Neural cell (in vitro differentiated cells): ENCODE results near the gene PTBP3.

- RAMPAGE, long total RNA, result no peak
Observed at GRCh38 chr9:111036866-111037165, 1.5 kb downstream of the LPAR1 start.

DNA sequence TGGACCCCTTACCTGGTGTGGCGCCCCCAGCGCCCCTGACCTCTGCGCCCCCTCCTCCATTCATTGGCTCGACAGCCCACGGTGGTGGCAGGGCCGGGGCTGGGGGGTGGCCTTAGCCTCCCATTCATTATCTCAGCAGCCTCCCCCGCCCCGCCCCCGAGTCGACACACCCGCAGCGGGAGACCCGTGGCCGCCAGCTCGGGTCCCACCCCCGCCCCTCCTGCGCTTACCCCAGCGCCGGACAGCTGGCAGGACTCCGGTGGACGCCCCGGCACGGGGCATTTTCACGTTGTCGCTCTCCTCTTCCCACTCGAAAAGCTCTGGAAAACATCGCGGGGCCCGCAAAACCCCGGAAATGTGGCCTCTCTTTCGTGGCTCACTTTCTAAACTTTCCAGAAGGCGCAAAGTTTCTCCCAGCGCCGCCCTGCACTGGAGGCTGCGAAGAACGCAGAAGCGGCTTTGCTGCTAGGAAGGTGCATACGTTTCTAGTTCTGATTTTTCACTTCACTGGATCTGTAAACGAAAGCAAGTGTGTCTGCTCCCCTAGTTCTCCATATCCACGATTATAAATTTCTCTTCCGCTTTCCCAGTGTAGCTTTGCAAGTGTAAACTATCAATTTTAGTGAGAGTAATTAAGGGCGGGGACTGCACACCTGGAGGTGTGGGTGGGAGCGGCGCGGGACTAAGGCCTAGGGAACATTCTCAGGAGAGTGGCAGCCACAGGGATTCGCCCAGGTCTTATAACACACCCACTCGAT, 549 bp upstream of the LPAR1 start:
- RAMPAGE, long total RNA, result no peak

DNA sequence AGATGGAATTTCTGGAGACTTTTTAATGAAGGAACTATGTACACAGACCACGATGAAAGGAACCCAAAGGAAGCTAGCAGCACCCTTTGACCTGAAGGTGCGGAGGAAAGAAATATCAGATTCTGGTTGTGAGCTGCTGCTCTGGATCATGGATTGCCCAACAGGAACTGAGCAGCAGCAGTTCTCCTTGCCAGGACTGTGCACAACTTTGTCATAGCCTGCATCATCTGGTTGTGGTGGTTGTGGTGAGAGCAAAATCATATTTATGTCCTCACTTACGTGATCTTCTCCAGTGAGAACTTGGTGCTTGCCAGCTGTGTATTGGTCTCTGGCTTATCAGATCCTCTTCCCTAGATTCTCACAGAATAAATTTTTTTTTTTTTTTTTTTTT, 70.7 kb upstream of the LPAR1 start:
- RAMPAGE, long total RNA, result no peak

DNA sequence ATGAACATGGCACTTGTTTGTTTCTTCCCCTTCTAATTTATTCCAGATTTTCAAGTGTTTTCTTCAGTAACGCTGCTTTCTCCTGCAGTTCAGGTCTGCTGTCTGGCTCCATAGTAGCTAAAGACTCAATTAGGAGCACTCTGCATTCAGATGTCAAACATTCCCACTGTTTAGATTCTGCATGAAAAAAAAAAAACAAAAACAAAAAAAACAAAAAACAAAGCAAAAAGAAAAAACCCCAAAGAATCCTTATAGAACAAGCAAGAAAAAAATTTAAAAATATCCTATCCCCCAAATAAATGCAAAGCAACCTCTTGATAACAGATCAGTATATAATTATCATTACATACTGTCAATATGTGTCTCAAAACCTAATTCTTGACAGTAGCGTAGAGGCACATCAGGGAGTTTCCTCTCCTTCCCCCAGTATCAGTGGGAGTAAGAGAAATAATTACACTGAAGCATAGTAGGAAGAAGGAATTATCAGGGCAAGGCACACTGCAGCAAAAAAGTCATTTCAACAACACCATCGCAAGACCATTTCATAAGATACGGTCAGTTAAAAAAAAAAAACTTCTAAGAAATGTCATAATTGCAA, 32.1 kb upstream of the OR2K2 start:
- RAMPAGE, long total RNA, result no peak

GRCh38 chr9:111393733-111394464, 63.9 kb upstream of the OR2K2 start:
- RAMPAGE, long total RNA, result no peak

- RAMPAGE, long total RNA, result no peak
Observed at GRCh38 chr9:111436866-111437454, 47.2 kb downstream of the ECPAS start.

GRCh38 chr9:111604742-111605500, 5.5 kb upstream of the PTGR1 start:
- RAMPAGE, long total RNA, result no peak

GRCh38 chr9:111630745-111630996, 463 bp upstream of the DNAJC25 start:
- RAMPAGE, long total RNA, result no peak

DNA sequence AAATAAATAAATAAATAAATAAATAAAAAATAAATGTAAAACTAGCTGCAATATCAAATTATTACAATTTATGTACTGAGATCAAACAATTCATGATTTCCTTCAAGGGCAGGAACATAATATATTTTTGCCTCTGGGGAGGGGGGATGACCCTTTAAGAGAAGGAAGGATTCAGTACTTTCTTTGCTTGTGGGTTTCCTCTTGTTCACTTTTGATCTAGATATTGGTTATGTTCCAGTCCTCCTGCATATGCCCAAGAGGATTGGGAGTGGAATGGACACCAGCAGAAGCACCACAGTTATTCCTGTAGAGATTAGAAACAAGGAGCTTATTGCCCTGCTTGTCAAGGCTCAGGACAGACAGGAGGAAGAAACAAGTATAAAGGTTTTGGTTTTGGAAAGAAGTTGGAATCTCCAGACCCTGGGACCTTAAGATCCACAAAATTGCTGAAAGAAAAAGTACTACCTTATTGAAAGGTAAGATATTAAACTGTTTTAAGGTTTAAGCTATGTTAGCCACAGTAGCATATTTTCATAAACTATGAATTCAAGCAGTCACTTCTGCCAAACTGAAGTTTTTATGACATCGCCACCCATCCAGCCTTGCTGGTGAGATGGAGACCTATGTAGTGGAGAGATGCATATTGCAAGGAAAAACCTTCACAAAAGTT, 11.6 kb downstream of the DNAJC25 start:
- RAMPAGE, long total RNA, result no peak

DNA sequence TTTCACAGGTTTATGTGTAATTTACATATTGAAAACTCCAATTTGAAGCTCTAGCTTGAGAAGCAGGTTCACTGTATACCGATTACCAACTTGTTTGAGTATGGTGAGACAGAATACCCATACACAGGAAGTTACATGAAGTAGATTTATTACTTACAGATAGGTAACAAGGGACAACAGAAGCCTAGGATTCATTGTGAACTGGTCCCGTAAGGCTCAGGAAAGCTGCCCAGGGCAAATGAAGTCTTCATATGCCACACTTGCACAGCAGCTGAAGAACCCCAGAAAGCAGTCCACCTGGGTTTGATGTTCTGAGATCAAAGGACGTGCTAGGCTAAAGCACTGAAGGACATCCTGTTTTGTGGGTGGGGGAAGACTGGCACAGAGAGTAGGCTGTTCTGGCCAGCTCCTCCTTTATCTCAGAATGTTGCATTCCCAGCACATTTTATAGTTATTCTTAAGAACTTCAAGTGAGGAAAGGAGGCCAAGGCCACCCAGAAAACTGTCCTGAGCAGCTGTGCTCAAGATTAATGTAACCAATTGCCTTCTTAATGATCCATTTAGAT, 11.0 kb downstream of the SHOC1 start:
- RAMPAGE, long total RNA, result no peak

GRCh38 chr9:111898232-111899124, 1.9 kb downstream of the UGCG start:
- RAMPAGE, long total RNA, result no peak

GRCh38 chr9:111934460-111935109, 38.0 kb downstream of the UGCG start:
- RAMPAGE, long total RNA, result no peak

- RAMPAGE, long total RNA, result no peak
Observed at GRCh38 chr9:111945281-111945654, 48.7 kb downstream of the UGCG start.

GRCh38 chr9:112078209-112078807, 96.8 kb downstream of the SUSD1 start:
- RAMPAGE, long total RNA, result no peak

DNA sequence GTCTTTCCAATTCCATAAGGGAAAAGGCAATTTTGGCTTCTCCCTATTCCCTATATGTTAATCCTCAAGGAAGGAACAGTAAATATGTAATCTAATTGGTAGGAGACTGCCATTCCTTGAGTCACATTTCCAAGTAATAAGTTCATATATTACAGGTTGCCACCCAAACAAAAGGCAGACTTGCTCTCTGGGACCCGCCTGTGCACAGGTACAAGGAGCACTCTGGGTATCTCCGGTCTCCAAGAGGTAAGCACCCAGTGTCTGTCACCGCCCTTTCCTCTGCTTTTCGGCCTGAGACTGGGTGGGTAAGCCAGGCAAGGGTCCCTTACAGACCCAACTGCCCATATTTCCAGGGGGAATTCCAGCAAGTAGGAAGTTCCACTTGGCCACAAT, 82.0 kb downstream of the SUSD1 start:
- RAMPAGE, long total RNA, result no peak

GRCh38 chr9:112174422-112174954, 609 bp downstream of the SUSD1 start:
- RAMPAGE, long total RNA, result no peak

GRCh38 chr9:112333215-112334315, at the start of gene PTBP3:
PTBP3 (minus strand) TSS chr9:112333619.
- RAMPAGE, long total RNA, result start-site peak on the minus strand at chr9:112333583-112333670, 3,512 and 3,901 reads in 2 replicates

DNA sequence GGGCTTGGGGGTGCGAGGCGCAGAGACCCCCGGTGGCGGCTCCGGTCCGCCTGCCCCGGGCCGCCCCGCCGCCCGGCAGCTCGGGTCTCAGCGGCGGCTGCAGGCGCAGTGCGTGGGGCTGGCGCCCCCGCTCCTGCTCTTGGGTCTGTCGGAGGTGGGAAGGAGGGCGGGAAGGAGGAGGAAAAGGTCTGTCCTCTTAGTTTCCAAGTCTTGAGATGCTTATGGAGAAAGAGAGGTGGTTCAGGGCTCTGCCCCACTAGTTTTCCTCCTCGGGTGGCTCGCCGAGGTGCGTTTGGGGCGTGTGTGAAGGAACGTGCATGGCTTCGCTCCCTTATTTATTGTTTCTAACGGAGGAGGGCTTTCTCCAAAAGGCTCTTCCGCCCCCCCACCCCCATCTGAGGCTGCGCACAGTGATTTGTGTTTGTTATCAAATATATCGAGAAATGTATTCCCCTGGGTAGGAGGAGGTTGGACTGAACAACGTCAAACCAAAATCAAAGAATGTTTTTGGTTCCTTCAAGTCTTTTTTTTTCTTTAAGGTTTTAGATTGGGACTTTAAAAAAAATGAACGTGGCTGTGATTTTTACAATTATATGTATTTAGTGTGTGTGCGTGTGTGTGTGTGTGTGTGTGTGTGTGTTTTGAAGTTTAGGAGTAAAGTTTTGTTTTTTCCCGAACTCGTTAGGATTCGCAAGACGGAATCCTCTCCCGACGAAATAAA, 868 bp downstream of the KIAA1958 start:
- RAMPAGE, long total RNA, result no peak

DNA sequence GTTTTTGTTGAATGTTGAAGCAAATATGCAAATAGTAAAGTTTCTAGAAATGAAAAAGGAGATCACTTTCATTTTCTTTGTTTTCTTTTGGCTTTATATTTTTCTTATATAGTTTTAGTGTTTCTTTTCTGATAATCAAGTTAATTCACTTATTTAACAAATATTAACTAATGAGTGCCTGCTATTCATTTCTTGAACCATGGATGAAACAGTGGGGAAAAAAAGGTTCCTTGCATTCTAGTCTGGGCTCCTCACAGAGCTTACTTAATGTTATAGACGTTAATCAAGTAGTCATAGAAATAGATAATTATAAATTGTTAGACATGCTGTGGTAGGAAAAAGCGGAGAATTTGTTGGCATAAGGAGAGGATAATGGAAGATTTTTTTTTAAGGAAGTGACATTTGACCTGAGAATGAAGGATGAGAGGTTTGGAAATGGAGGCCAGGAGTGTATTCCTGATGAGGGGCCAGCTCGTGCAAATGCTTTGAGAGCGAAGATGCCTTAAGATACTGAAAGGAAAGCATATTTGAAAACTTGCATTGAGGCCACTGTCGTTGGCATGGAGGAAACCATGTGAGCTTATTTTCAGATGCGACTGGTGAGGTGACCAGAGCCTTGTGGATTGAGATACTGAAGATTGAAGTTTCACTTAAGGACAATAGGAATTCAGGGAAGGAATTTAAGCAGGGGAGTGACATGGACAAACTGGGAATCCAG, 111.3 kb downstream of the KIAA1958 start:
- RAMPAGE, long total RNA, result no peak

GRCh38 chr9:112737667-112738146, 12.9 kb upstream of the SNX30 start:
- RAMPAGE, long total RNA, result no peak